Thoracic aorta (tissue), 1 donor: ENCODE measurements around a stretch of chr20.

DNA sequence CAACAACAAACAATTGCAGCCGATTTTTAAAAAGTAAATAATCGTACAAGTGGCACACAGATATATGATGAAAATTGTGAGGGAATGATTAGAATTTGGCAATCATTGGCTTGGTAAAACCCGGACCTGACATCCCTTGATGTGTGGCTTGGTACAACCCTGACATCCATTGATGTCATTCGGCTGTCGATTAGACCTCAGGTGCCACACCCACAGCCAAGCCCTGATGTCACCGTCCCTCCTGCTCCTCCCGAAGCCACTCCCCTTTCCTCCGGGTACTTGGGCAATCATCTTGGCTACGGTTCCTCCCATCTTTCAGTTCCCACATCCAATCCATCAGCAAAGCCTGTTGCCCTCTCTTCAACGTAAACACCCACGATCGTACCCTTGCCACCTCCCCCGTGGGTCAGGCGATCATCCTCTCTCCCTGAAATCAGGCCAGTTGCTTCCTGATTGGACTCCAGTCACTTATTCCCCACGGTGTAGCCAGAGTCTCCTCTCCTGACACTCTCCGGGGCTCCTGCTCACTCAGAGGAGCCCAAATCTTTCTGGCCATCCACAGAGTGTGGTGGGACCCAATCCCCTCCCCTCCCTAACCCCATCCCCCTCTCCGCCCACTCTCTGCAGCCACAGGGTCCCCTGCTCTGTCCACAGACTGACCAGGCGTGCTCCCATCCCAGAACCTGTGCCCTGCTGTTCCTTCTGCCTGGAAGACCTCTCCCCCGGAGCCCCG is 44.5 kb downstream of the SULF2 start:
- RAMPAGE, long total RNA = no peak

- RAMPAGE, long total RNA = start-site peak on the plus strand at chr20:47792332-47792337, 7 reads
Measured at GRCh38 chr20:47791756-47792731, 6.8 kb upstream of the SULF2 start.

DNA sequence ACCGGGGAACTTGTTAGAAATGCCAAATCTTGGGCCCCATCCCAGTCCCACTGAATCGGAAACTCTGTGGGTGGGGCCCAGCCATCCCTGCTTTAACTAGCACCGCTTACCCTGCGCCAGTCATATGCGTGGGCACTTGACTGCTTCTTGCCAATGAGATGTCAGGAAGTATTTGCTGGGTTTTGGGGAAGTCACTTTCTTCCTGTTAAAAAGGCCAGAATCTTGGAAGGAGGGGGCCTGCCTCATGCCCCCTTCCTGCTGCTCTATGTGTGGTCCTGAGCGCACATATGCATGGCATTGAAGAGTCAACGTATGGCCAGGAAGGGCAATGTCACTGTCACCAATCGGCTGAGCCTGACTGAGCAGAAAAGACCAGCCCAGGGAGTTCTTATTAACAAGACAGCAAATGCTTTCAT is 11.8 kb upstream of the SULF2 start:
- RAMPAGE, long total RNA = no peak

DNA sequence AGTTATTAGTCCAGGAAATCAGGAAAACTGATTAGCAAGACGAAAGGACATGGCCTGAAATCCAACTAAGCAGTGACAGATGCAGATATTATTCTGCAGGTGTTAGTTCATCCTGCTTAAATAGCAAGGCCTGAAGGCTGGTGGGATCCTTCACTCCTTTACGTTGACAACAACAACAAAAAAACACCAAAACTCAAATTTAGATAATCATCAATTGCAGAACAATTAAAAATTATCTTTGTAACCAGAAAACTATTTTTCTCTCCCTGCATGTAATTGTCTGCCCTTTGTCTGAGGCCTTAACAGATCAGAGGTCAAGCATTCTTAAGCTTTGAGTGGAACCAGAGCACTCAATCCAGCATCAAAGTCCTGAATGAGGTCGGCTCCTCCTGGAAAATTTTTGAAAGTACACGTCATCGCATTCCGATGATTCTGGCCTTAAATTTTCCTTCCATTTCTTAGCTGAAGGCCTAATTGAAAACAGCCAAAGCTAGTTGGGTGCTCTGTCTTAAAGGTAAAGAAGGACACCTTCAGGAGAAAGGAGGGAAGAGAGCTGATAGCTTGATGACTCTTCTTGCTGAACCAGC is 510.1 kb upstream of the SULF2 start:
- RAMPAGE, long total RNA = no peak

DNA sequence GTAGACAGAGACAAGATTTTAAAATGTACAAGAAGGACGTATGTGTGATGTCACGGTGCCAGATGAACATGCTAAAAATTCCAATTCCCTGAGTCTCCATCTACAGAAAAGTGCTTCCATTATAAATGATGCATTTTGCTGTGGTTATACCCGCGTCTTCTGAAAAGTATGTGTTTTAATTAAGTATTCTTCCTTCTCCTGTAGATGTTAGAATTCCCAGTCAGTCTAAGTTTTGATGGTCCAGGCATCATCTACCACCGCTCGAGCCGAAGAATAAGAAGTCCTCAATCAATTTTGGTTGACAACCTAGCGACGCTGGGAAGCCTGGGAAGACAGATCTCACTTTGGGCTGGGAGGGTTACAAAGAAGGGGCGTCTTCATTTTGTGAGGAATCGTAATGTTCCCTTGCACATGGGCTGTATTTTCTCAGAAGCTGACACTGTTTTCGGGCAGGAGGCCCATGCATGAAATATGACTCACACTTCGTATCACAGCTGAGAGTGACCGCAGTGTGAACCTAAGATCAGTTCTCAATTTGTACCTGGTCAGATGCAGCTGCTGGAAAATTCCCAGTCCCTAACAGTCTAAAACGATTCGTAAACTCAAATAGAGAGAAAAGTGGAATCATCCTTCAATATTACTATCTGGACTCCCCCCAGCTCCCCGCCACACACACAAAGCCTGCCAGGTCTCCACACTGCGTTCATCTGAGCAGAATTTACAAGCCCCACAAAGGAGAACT is 488.8 kb downstream of the PREX1 start:
- RAMPAGE, long total RNA = no peak

DNA sequence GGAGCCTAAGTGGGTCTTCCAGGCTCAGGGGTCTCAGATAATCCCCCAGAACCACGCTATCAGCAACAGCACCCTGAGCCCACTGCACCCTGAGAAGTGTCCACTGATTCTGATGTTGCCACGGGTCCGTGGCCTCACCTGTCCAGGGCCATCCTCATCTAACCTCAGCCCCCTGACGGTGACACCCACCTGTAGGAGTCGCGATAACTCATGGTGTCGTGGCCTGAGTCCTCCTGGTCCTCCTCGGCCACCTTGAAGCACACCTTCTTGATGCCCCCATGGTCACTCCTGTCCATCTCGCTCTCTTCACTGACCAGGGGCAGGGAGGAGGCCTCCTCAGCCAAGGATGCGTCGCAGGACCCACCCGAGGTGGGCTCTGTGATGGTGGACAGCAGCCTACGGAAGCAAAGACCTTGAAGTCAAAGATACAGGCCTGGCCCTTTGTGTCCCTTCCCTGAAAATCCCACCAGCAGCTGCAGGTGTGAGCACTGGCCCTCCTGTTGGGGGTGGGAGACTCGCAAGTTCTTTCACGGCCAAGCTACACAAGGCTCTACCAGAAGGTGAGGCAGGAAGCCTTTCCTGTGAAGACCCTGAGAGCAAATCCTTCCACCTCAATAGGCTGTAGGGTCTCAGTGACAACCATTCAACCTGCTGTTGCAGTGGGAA is 182.0 kb downstream of the PREX1 start:
- RAMPAGE, long total RNA = no peak

DNA sequence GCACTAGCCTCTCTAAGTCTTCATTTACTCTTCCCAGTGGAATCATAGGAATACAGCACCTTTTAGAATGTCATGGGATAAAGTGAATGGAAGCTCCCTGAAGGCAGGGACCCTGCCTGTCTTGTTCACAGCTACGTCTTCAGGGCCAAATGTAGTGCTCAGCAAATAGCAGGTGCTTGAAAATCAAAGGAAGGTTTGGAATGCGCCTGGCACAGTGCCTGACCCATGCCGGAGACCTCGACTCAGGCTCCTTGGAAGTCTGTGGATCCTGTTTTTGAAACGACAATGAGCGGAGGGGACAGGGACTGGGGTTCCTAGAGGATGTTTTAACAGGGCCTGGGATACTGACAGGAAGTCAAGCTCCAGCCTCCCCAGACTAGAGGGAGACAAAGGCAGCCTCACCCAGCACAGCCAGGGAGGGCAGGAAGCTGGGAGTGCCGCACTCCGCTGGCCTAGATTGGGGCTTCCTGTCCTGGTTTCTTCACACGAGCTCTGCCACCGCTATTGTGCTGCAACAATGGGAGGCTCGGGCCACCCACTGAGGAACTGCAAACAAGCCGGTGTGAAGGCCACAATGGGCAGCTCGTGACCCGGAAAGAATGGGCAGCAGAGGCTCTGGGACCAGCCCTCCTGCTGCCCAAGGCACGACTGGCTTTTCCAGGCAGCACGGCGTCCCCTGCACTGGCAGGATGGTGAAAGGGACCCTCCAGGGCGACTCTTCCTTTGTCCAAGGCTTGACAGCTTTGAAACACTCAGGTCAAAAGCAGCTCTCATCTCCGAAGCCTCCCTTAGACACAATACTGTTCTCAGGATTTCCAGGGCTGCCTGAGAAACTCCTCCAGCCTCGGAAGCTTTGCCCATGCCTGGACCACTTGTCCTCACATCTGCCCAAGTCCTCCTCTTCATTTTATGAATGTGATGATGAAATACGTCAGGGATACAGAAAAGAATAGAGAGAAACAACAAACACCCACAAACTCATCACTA is 76.6 kb downstream of the PREX1 start:
- RAMPAGE, long total RNA = no peak

- RAMPAGE, long total RNA = no peak
Measured at GRCh38 chr20:48760194-48761193, 67.3 kb downstream of the PREX1 start.

DNA sequence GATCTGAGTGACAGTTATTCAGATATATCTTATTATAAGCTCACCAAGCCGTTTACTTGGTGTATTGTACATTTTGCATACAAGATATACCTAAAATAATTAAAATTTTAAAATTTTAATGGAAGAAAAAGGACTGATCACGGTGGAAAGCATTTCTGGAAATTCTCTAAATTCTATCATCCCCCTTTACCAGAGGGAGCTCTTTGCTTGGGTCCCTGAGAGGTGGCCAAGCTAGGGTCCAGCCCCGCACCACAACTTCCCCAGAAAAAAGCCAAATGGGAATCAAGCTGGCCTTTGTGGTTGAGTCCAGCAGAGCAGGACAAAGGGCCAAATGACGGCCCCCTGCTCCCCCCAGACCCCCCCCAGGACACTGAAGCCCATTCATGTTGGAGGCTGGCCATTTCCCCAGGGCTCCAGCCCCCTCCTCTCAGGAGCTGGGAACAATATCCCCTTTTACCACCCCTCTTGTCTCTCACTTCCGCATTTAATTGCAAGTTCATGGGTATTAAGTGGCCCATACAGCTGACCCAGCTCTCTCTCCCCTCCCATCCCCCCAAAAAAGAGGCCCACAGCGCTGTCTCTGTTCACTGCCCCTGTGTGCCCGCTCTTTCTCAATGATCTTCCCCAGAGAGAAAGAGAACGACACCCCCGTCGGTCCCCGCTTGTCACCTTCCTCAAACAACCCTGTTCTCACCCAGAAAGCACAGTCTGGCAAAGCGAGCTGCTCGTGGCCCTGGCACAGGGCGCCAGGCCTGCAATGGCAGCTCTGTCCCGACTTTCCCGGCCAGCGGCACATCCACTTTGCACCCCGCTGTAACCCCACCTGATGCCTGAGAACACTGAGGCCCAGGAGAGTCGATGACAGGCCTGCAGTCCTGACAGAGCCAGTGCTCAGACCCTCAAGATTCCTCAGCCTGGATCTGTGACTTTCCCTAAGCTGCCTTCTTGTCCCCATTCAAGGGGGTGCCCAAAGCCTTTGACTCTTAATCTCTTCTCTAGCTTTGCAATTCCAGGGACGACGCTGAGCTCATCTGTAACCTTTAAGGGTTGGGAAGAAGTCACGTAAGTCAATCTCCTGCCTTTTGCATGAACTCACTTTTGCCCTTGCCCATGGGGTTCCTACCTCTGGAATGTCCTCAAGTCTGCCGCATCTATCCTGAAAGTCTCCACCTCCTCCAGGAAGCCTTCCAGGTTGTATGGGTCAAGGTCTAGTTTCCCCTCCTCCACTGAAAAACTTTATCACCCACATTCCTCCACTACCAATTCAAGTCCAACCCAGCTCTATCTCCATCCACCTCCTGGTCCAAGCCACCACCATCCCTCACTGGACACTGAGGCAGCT is 30.3 kb downstream of the PREX1 start:
- RAMPAGE, long total RNA = no peak

- RAMPAGE, long total RNA = no peak
Measured at GRCh38 chr20:48807228-48807939, 20.4 kb downstream of the PREX1 start.

DNA sequence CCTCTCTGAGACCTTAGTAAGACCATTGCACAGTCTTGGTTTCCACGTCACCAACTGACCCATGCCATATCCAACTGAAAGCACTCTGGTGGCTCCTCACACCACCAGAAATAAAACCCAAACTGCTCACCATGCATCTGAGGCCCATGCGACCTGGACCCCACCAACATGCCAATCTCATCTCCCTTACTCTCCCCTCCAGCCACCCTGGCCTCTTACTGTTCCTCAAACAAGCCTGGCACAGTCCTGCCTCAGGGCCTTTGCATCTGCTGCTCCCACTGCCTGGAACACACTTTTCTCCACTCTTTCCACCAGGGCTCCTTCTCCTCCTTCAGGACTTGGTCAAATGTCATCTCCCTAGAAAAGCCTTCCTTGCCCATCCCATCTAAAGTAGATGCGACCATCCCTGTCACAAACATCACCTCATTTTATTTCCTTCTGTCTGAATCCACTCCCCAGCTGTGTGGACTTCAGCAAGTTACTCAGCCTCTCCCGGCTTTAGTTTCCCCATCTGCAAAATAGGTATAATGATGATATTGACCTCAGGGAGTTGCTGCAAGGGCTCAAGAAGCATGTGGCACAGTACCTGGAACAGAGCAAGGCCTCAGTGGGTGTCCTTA is 8.6 kb downstream of the PREX1 start:
- RAMPAGE, long total RNA = no peak

DNA sequence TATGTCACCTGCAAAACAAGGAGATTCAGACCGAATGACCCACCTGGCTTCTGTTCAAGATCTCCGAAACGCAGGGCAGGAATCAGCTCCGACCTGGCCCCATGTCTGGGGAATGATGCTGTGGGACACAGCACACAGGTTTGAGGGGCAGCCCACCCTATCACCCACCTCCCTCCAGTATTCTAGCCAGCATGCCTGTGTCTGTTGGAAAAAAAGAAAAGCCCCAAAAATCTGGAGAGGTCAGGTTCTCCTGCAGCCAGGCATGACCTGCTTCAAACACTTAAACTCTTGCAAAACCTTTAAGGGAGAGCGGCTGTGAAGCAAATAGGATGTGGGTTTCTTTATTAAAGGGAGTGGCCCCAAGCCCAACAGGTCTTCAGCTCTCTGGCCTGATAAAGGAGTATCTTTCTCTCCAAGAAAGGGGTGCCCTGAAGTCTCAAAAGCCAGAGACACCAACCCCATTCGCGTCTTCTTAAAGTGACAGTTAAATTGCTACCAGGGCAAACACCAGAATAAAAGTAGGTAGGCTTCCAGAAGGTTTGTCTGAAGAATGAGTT is 6.4 kb downstream of the PREX1 start:
- RAMPAGE, long total RNA = no peak

DNA sequence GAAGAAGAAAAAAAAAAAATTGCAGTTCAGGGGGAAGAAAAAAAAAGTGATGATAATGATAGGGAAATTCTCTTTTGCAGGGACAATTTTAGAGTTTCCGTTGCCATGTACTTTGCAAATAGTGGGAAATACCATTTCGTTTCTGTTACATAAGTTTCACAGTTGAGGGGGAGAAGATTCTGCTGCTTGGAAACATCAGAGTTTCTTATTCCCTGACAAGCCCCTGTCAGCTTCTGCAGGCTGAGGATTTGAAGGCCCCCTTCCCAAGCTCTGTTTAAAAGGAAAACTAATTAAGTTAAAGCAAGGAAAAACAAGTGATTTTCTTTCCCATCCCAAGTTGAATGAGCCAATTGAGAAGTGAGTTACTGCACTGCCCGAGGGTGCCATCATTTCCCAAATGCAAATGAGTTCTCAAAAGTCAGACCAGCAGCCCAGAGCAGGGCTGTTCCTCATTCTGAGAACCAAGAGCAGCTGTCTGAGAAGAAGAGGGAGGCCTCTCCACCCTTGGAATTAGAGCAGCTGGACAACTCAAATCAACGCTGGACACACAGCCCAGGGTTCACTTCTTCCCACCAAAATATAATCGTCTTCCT is 4.4 kb upstream of the PREX1 start:
- RAMPAGE, long total RNA = no peak

- RAMPAGE, long total RNA = start-site peak on the plus strand at chr20:48930341-48930796, 17 reads
Measured at GRCh38 chr20:48930382-48931492, 9.2 kb downstream of the ARFGEF2 start.

GRCh38 chr20:48938629-48939176 is 17.2 kb downstream of the ARFGEF2 start:
- RAMPAGE, long total RNA = no peak

- RAMPAGE, long total RNA = no peak
Measured at GRCh38 chr20:48974489-48974900, 53.0 kb downstream of the ARFGEF2 start.

GRCh38 chr20:49051650-49052692 is 5.9 kb downstream of the CSE1L start:
- RAMPAGE, long total RNA = no peak

GRCh38 chr20:49103676-49104797 is 57.9 kb downstream of the CSE1L start:
- RAMPAGE, long total RNA = no peak

DNA sequence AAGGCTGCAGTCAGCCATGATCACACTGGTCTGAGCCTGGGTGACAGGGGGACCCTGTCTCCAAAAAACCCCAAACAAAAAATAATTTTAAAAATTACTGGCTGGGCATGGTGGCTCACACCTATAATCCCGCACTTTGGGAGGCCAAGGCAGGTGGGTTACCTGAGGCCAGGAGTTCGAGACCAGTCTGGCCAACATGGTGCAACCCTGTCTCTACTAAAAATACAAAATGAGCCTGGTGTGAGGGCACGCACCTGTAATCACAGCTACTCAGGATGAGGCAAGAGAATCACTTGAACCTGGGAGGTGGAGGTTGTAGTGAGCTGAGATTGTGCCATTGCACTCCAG is 58.8 kb downstream of the CSE1L start:
- RAMPAGE, long total RNA = no peak

DNA sequence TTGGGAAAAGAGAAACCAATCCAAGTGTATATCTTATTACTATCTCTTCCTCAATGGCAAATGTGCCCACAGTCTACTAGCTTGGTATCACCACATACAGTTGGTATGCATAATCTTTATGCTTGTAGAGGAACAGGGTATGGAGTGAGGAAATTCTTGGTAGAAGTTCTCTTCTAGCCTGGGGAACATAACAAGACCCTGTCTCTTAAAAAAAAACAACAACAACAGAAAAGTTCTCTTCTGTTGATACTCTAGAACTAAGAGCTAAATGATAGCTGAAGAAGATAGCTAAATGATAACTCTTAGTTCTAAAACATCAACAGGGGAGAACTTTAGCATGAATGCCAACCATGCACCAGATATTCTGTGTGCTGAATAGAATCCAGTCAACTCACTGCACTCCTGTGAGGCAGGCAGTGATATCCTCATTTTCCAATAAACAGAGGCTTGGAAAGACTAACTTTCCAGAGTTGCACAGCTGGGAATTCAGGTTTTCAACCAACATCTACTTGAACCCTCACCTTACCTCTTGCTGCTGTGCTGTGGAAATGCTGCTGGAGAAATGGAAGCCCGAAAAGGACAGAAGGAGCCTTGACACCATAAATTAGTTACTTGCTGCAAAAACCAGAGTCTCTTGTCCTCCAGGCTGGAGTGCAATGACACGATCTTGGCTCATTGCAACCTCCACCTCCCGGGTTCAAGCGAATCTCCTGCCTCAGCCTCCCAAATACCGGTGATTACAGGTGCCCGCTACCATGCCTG is 25.0 kb downstream of the DDX27 start:
- RAMPAGE, long total RNA = no peak